Tongue (tissue), 2 donors: ENCODE measurements around a stretch of chr2.

- RAMPAGE, long total RNA, result no peak
Measured at GRCh38 chr2:127526713-127527069, 402 bp upstream of the IWS1 start.

DNA sequence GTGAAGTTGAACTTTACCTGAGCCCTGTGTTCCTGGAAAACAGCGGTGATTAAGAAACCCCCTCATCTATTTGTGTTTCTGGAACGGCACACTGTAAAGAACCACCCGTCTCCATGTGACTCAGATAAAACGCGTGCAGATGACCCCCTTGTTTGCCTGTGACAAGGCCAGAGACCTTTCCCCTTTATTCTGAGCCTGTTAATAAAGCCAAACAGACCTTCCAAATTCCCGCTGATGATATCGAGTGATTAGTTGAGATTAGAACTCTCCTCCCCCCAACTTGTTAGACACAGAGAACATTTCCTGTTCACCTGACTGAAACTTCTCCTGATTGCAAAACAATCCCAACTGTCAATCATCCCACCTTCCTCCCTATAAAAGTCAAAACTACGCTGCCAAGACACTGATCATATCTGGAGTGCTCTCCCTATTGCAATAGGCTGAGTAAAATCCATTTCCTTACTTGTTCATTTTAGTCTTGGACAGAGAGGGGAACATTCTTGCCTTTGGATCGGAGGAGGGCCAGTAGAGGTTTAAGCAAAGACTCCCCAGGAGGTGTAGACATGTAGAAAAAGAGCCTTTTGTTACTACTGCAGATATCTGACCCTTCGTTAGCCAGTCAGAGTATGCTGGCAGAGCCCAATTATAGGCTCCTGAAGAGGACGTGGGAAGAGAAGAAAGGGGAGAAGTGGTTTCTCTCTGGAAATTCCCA, 937 bp upstream of the IWS1 start:
- RAMPAGE, long total RNA, result no peak

GRCh38 chr2:127531123-127532001, 4.1 kb upstream of the MYO7B start:
- RAMPAGE, long total RNA, result no peak

- RAMPAGE, long total RNA, result no peak
Measured at GRCh38 chr2:127678897-127679340, 3.6 kb upstream of the LIMS2 start.

GRCh38 chr2:127700498-127701017, 739 bp upstream of the SFT2D3 start:
- RAMPAGE, long total RNA, result no peak

GRCh38 chr2:127859095-127859704, 1.2 kb upstream of the POLR2D start:
- RAMPAGE, long total RNA, result no peak

GRCh38 chr2:127901718-127902062, 15.9 kb upstream of the AMMECR1L start:
- RAMPAGE, long total RNA, result no peak

DNA sequence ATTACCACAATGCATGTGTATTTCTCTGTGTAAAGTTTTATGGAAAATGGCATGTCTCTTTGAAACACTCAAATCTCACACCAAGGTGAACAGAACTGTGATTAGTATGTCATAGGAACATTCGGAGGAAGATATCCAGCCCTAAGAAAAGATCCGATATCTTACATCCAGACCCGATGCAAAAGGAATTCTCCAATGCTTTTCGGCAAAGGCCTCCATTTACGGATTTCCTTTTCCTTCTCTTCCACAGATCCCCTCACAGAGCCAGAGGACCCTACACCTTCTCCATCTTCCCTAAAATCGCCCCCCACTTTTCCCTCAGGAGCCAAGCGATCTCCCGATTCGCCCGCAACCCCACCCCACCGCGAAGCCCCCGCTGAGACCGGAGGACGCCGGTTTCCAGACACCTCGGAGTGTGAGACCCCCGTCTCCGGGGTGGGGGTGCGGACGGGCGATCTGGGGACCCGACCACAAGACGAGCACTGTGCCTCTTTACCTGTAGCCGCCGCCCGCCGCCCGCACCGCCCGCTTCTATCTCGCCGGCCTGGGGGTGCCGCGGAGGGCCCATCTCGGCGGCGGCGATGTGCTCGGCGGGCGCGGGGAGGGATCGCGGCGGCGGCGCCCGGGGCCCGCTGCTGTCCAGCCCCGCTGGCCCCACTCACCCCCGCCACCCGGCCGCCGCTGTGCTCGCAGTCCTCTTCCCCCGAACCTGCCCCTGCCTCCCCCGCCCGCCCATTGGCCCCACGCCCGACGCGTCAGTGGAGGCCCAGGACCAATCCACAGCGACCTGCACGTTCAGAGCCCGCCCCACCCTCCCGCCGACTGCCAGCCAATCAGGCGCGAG, 1.0 kb downstream of the SAP130 start:
- RAMPAGE, long total RNA, result no peak

DNA sequence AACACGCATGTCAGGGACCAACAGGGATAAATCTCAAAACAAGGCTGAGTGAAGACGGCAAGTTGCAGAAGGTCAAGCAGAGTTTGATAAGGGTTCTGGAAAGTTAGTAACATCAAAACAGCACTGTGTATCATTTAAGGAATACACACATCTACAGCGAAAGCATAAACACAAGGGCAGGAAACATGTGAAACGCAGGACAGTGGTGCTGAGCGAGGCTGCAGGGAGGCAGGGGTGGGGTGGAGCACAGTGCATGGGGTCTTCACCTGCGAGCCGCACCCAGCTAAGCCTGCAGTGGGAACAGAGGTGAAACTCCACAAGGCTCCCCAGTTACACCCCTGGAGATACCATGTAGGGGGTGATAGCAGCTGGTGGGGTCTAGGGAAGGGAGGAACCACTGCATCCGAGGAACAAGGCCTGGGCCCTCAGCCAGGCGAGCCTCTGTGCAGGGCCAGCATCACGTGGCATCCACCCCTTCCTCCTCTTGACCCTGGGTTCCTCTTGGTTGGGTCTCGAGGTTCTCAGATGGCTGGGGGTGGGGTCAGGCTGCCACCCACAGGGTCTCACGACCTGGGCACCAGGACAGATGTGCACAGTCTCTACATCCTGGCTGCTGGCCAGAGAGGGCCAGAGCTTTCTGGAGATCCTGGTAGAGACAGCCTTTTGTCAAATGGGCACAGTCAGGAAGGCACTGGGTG, 10.5 kb downstream of the HS6ST1 start:
- RAMPAGE, long total RNA, result no peak

DNA sequence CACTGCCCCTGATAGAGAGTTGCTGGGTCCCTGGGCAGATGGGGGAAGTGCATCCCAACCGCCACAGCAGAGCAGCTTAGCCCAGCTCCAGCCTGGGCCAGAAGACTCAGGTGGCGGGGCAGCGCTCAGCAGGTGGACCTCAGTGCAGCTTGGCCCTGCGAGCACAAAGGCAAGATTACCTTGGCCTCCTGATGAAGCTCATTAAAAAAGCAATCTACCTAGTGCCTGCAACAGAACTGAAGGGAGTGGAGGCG, 3.1 kb downstream of the HS6ST1 start:
- RAMPAGE, long total RNA, result no peak

- RAMPAGE, long total RNA, result no peak
Measured at GRCh38 chr2:128379966-128380474, 61.4 kb upstream of the HS6ST1 start.

DNA sequence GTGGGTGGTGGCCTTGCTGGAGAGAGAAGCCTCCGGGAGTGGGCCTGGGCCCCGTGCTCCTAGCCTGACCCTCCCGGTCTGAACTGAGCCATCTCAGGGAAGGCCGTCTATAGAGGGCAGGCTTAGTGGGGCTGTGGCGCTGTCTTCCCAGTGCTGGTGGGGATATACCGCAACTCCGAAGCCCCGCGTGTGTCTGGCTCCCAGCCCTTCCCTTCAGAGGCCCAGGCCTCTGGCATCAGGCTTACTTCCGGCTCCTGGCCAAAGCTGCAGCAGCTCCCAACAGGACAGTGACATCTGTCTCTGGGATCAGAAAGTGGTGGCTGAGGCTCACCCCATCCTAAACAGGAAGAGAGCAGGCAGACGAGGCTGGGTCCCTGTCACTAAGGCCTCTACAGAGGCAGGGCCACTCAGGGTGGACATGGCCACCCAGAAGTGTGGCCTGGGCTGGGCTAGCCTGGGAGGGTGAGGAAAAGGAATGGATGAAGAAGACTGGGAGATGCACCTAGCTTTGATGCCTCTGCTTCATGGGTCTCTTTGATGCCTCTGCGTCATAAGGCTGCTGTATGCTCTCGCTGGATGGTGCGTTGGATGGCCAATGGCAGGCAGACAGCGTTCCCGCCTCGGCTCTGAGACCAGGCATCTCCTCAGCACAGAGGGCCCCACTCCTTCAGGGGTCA, 131.2 kb upstream of the HS6ST1 start:
- RAMPAGE, long total RNA, result no peak

DNA sequence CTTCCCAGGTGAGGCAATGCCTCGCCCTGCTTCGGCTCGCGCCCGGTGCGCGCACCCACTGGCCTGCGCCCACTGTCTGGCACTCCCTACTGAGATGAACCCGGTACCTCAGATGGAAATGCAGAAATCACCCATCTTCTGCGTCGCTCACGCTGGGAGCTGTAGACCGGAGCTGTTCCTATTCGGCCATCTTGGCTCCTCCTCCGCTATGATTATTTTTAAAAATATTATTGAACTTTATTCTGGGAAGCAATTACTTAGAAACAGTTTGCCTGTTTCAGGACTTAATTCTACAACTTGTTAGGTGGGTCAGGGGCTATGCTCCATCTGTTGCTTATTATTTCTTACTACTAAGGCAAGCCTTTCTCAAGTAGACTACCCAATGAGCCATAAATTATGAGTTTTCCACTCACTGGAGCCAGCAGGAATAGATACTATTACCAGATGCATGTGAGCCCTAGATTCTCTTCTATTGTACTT, 546.2 kb upstream of the HS6ST1 start:
- RAMPAGE, long total RNA, result no peak

DNA sequence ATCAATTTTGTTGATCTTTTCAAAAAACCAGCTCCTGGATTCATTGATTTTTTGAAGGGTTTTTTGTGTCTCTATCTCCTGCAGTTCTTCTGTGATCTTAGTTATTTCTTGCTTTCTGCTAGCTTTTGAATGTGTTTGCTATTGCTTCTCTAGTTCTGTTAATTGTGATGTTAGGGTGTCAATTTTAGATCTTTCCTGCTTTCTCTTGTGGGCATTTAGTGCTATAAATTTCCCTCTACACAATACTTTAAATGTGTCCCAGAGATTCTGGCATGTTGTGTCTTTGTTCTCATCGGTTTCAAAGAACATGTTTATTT, 627.5 kb upstream of the HS6ST1 start:
- RAMPAGE, long total RNA, result no peak

- RAMPAGE, long total RNA, result no peak
Measured at GRCh38 chr2:129192735-129193547, 786.5 kb upstream of the RAB6C start.

DNA sequence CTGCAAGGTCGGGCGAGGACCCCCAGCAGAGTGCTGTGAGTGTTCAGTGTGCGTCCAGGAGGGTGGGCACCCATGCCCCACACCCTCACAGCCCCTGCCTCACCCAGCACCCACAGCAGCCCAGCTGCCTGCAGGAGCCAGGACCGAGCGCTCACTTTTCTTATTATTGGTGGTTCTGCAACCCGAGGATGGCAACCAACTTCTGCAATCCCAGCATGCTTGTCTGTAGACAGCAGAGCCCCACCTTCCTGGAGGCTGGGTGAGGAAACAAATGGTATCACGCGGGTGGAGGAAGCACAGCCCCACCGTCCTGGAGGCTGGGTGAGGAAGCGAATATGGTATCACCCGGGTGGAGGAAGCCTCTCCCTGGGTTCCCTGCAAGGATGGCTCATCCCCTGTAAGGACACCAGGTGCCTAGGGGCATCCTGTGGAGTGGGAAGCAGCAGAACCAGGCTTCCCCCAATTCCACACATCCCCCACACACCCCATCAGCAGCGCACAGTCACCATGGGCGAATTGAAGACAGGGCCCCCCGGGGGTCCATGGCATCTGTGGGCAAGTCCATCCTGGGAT, 220.6 kb upstream of the RAB6C start:
- RAMPAGE, long total RNA, result no peak

GRCh38 chr2:129877232-129878514, 101.8 kb upstream of the RAB6C start:
- RAMPAGE, long total RNA, result no peak

- RAMPAGE, long total RNA, result no peak
Measured at GRCh38 chr2:129934810-129935299, 44.6 kb upstream of the RAB6C start.

DNA sequence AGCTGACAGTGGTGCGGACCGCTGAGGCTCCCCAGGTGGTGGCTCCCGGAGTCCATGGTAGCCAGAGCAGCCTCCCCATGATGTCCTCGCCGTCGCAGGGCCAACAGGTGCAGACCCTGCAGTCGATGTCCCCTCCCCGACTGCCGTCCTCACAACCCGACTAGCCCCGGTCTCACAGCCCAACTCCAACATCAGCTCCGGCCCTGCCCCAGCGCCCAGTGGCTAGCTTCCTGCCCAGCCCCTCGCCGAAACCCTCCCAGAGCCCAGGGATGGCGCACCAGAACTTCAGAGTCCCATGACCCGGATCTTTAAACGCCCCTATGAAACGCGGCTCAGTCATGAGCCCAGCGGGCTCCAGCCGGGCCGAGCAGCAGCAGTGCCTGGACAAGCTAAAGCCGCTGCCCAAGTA, 53.7 kb upstream of the TUBA3E start:
- RAMPAGE, long total RNA, result no peak

DNA sequence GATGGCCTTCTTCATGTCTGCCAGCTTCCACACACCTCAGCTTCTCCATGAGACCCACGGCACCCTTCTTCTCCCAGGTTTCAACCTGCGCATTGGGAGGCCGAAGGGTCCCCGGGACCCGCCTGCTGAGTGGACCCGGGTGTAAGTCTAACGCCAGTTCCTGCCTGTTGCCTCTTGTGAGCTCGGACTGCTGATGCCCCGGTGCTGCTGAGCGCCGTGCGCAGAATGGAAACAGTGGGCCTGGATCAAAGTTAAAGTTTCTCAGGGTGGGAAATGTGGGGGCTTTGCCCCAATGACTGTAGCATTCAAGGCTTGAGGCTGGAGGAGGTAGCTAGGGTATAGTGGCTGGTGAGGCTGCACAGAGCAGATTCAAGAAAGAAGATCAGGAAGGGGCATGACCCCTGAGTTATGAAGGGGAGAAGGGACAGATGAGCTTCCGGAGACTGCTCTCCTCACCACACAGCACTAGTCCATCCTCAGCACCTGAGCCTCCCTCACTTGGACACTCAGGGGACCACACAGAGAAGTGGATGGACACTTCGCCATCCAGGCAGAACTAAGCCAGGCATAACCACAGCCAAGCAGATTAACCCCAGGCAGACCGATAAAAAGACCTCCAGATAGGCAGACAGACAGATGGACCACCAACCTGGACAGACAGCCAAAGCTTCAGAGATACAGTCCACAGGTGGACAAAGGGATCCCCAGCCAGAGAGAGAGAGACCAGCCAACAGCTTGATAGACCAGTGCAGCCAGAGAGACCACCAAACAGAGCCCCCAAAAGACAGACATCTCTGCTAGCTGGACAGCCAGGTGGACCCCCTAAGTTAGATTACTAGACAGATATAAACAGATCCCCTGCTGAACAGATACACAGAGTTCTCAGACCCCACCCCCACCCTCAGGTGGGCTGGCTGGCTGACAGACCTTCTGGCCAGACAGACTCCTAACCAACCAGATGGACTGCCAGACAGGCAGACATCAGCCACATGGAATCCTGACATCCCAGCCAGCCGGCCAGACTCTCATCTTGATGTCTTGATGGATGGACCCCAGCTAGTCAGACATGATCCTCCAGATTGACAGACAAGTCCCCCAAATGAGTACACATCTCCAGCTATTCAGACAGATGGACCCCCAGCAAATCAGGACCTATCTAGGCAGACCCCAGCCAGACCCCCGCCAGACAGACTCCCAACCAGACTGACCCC, 17.6 kb downstream of the PTPN18 start:
- RAMPAGE, long total RNA, result no peak